Parietal lobe (tissue), 2 donors: ENCODE measurements around a stretch of chr15.

DNA sequence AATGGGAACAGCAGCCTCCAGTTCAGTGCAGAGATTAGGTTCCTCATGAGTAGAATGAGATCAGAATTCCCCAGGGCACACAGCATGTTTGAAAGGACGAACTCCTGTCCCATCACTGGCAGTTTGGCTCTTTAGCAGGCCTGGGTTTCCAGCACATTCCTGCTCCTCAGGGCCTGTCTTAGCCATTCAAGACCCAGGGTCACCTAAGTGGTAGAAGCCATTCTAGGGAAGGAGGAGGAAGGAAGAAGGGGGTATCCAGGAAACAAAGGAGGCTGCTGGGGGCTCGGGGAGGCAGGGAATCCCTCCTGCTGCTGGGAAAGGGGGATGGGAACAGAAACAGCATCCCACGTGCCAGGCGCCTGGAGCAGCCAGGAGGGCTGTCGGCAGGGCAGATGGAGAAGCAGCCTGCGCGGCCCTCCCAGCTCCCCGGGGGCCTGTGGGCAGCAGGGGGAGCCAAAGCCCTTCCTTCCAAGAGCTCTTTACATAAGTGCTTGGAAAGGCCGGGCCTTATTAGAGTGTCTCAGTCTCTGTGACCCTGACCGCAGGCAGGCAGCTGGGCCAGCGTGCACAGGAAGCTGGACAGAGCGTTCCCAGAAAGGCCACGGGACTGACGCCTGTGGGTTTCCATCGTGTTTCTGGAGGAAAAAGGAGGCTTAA, 24.7 kb downstream of the LOXL1 start:
- RAMPAGE, long total RNA, result no peak

DNA sequence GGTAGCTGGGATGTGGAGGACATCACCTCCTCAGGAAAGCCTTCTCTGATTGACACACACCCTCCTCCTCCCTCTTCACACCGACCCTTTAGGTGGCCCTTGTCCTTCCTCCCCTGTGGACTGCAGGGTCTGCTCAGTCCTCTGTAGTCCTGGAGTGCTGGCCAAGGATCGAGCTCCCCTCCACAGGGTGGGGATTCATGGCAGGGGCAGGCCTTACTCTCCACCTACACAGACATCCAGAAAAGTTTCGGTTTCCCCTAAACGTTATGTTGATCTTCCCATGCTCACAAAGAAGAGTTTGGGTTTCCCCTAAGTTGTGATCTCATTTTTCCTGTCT, 10.4 kb downstream of the STOML1 start:
- RAMPAGE, long total RNA, result no peak

GRCh38 chr15:74011661-74012142, 17.2 kb downstream of the PML start:
- RAMPAGE, long total RNA, result no peak

GRCh38 chr15:74044191-74044983, 38.0 kb downstream of the GOLGA6A start:
- RAMPAGE, long total RNA, result no peak

DNA sequence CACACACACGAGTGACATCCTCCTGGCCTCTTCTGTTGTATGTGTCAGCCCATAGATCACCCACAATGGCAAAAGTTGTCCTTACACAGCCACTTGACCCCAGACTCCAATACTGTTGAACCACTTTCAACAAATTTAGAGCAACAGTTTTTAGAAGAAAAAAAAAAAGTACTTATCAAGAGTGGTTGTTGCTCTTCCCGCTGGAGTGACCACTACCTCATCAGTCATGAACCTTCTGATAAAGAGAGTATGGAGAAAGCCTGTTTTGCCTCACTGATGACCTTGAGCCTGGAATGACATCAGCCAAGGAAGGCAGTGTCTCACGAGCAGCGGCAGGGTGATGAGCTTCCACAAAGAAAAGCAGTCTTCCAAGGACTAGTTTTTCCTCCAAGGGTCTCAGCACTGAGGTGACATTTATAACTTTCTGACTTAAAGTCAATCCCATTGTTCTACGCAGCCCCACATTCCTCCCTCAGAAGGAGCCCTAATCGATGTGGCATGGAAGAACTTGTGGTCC, 1.6 kb upstream of the CYP11A1 start:
- RAMPAGE, long total RNA, result no peak

DNA sequence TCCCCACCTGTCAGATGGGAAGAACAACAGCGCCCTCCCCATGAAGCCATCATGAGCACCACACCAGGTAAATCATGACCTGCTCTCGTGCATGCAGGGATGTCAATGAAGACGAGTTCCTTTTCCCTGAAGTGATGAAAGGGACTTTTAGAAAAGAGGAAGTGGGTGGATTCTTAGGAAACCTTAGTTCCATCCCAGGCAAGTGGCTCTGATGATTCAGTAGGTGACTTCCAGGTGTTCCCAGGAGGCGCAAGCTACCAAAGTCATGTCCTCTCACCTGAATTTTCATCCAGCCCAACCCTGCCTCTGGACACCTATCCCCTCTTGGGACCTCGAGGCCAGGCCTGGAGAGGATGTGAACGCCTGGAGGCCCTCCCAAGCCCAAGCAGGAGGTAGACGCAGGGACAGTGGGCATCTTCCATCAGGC, 23.6 kb upstream of the CYP11A1 start:
- RAMPAGE, long total RNA, result no peak

GRCh38 chr15:74421172-74421882, 12.4 kb downstream of the SEMA7A start:
- RAMPAGE, long total RNA, result no peak

- RAMPAGE, long total RNA, result no peak
These were observed 908 bp upstream of the UBL7 start for GRCh38 chr15:74461923-74462213.

DNA sequence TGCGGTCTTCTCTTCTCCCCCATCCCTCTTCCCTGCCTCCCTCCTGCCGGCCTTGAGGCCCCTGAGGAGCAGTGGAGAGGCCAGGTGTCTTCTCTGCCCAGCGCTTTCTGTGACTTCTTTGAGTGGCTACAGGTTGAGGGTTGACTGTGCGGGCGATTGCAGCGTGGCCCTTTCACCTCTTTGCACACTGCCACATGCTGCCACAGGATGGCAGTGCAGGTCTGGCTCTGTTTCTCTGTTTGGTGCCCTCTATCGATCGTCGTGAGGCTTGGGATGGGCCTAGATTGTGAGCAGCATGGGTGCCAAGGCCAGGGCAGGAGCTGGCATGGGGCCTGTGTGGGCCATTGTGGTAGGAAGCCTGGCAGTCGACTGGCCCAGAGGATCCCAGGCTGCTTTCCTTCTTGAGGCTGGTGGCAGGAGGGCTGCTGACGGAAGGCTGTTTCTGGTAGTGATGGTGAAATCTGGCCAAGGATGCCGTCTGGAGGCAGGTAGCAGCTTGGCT, 5.4 kb downstream of the CLK3 start:
- RAMPAGE, long total RNA, result no peak

DNA sequence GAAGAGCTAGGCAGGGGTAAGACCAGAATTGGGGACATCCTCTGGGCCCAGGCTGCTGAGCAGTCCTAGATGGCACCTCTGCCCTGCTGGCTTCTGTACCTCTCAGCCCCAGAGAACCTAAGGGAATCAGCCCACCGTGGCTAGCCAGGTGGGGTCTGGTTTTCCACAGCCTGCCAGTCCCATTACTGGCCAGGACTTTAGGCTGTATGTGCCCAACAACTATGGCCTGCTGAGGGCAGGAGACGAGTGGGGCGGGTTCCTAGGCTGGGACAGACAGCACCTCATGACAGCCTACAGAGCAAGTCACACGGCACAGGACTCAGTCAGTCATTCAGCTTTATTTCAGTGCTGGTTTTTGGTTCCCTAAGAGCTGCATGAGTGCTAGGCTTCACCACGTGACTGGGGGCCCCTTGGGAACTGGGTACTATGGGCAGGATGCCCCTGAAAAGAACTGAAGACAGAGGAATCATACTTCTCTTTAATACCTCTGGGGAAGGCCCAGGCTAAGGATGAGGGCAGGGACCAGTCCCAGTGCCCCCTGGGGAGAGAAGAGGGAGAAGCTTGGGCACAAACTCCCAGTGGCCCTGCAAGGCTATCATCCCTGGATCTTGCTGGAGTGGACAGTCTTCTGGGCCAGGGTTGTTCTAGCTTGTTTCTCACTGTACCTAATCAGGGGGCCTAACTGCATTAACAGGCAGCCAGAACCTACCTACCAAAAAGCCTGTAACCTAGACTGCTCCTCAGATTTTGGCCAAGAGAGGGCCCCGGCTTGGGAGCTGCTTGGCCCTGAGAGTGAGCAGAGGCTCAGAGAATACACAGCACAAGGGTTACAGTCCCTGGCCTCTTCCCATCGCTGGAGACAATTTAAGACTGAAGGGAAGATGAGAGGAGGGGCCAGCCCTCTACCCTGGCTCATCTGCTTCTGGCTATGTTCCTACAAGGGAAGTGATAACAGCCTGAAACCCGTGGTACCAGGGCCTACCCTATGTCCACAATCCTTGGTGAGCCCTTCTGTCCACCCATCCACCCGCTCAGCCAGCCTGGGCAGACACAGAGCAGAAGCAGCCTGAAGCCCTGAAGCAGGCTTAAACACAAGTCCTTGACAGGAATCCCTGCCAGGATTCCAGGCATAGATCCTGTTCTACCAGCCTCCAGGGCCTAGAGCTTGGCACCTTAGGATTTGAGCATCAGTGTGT, 15.0 kb downstream of the CLK3 start:
- RAMPAGE, long total RNA, result no peak

DNA sequence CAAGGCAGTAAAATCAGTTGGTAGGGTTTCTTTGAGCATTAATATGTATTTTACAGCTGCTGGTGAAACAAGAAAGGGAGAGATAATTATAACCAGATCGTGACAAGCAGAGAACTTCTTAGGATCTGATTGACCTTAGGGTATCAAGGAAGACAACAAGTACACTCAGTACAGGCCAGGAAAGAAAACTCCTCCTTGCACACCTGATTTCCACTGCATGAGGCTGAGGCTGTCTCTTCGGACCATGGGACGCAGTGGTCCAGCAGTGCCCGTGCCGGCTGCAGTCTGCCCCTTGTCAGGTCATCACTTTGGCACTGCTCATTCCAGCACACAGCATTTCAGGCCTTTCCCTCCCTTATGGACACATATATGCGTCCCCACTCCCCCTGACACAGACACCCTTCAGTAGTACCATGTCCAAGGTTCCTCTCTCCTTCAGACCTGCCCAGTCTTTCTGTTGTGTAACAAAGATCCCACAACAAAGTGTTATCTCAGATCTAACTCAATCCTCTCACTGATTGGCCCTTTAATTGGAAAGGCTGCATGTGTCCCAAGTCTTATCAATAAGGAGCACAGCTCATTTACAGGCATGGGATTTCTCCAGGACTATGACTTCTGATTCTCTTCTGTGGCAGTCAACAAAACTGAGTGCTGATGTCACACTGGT, 27.8 kb downstream of the CLK3 start:
- RAMPAGE, long total RNA, result no peak

- RAMPAGE, long total RNA, result no peak
These were observed 13.9 kb upstream of the EDC3 start for GRCh38 chr15:74709730-74710165.

DNA sequence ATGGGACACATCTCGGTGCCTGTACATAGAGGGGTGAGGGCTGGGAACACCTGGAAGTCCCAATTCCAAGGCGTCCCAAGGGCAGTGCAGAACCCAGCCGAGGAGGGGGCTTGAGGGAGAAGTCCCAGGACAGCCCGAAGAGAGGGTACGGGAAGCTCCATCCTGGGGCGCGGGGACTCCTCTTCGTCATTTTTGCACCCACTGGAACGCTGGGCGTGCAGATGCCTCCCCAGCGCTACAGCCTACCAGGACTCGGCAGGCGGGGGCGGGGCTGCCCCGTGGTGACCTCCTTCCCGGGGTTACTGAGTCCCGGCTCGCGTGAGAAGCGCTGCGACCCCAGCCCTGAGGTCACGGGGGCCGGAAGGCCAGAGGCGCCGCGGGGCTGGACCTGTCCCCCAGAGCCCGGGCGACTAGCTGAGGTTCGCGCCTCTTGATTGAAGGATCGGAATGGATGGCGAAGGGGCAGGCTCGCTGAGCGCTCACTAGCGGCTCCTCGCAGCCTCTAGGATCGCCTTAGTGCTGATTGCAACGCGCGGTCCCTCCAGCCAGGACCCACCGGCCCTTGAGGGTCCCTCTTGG, 472 bp upstream of the CYP1A1 start:
- RAMPAGE, long total RNA, result no peak

GRCh38 chr15:74793314-74794076, 11.6 kb downstream of the CSK start:
- RAMPAGE, long total RNA, result no peak

DNA sequence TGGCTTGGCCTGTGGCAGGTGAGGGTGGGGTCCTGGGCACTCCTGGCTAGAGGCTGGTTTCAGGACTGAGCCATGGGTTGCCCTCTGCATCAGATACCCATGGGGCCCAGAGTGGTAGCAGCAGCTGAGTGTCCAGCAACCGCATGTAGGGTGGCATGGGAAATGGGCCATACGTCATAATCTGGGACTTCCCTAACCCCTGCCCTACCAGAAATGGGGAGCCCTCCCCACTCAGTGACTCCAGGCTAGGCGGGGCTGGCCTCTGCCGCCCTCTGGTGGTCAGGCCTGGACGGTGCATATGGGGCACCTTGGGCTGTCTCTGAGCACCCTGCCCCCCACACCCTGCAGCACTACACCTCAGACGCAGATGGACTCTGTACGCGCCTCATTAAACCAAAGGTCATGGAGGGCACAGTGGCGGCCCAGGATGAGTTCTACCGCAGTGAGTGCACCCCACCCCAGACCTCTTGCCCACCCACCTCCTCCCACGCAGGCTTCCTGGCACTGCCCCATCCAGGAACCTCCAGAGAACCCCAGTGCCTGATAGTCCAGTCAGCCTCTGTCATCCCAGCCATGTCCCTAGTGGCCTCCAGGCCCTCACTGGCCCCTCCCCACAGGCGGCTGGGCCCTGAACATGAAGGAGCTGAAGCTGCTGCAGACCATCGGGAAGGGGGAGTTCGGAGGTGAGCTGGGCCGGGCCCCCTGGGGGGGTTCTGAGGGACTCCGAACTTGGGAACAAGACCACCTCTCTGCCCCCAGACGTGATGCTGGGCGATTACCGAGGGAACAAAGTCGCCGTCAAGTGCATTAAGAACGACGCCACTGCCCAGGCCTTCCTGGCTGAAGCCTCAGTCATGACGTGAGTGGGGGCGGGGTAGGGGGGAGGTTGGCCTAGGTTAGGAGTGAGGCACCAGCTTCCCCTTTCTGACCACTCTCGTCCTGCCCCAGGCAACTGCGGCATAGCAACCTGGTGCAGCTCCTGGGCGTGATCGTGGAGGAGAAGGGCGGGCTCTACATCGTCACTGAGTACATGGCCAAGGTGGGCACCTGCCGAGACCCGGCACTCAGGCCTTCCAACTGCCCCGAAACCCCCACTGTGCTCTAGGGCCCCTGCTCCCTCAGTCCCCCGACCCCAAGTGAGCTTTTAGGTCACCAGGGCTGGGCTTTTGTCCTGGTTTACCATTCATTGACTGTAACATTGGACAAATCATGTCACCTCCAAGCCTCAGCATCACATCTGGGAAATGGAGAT, 12.1 kb upstream of the LMAN1L start:
- RAMPAGE, long total RNA, result no peak

DNA sequence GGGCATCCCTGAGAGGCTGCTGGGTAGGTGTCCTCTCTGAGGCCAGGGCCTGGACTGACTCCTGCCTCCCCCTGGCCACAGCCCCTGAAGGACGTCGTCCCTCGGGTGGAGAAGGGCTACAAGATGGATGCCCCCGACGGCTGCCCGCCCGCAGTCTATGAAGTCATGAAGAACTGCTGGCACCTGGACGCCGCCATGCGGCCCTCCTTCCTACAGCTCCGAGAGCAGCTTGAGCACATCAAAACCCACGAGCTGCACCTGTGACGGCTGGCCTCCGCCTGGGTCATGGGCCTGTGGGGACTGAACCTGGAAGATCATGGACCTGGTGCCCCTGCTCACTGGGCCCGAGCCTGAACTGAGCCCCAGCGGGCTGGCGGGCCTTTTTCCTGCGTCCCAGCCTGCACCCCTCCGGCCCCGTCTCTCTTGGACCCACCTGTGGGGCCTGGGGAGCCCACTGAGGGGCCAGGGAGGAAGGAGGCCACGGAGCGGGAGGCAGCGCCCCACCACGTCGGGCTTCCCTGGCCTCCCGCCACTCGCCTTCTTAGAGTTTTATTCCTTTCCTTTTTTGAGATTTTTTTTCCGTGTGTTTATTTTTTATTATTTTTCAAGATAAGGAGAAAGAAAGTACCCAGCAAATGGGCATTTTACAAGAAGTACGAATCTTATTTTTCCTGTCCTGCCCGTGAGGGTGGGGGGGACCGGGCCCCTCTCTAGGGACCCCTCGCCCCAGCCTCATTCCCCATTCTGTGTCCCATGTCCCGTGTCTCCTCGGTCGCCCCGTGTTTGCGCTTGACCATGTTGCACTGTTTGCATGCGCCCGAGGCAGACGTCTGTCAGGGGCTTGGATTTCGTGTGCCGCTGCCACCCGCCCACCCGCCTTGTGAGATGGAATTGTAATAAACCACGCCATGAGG, 10.1 kb upstream of the LMAN1L start:
- RAMPAGE, long total RNA, result no peak

- RAMPAGE, long total RNA, result no peak
These were observed 3.4 kb downstream of the LMAN1L start for GRCh38 chr15:74815867-74816564.

DNA sequence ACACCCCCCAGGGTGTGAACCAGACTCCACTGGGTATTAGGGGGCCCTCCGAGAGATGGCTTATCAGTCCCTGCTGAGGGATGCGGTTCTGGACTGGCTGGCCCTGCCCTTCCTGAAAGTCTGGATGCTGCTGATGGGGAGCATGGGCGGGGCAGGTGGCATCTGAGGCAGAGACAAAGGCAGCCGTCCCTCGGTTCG, 945 bp upstream of the ULK3 start:
- RAMPAGE, long total RNA, result no peak

DNA sequence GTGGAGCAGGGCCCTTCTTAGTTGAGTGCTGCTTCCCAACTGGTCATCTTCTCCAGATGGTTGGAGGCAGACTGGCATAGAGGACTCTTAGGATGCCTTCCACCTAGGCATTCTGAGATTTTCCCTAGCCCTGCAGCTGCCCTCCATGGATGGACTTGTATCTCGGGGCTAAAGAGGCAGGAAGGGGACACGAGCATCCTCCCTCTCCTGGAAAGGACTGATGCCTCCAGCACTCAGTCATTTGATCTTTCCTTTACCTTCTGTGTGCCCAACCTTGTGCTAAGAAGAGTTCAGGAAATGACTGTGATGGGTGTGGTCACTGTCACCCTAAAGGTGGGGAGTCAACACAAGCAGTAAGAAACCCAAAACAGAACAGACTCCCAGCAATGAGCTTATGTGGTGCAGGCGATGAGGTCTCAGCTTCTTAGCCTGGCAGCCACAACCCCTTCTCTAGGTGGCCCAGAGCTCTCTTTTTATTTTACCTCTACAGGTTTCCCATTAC, 3.7 kb downstream of the MPI start:
- RAMPAGE, long total RNA, result no peak

GRCh38 chr15:74900245-74901210, 6.1 kb downstream of the FAM219B start:
- RAMPAGE, long total RNA, result no peak